Mesangial cell (primary cell): ENCODE results near the gene COL27A1.

DNA sequence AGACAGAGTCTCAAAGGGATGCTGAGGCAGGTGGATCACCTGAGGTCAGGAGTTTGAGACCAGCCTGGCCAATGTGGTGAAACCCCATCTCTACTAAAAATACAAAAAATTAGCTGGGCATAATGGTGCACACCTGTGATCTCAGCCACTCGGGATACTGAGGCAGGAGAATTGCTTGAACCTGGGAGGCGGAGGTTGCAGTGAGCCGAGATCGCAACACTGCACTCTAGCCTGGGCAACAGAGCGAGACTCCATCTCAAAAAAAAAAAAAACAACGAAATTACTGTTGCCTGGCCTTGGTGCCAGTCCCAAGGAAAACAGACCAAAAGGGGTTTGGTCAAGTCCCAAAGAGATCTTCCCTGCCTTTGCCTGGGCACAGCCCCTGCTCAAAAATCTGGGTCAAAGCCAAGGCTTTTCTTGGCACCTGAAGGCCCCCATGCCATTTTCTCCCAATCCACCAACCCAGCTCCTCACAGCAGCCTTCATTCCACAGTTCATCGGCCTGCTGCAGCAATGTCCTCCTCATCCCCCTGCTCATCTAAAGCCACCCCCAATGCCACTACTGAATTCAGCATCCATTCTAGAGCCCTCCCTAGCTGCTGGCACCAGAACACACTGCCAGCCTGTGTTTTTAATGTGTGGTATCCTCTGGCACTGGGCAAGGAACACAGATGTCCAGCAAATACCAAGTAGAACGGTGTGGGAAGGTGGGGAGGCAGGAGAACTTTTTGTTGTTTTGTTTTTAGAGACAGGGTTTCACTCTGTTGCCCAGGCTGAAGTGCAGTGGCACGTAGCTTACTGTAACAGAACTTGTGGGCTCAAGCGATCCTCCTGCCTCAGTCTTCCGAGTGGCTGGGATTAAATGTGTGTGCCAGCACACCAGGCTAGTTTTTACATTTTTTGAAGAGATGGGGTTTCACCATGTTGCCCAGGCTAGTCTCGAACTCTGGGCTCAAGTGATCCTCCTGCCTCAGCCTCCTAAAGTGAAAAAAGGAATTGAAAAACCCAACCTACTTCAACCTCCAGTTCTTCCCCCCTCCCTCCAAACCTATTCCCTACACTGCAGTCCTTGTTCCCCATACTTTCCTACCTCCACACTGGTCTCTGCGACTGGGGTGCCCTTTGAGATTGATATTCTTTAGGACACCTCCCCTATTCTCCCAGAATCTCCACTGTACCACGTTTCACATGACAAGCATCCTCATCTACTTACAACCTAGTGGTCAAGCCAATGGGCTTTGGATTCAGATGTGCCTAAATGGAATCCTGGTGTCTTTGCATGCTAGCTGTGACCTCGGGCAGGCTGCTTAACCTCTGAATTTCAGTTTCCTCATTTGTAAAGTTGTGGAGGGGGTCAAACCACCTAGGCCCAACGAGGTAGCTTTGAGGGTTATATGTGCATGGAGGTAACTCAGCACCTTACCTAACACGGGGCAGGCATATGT, 4.7 kb downstream of the HDHD3 start:
- RAMPAGE, long total RNA: no peak

DNA sequence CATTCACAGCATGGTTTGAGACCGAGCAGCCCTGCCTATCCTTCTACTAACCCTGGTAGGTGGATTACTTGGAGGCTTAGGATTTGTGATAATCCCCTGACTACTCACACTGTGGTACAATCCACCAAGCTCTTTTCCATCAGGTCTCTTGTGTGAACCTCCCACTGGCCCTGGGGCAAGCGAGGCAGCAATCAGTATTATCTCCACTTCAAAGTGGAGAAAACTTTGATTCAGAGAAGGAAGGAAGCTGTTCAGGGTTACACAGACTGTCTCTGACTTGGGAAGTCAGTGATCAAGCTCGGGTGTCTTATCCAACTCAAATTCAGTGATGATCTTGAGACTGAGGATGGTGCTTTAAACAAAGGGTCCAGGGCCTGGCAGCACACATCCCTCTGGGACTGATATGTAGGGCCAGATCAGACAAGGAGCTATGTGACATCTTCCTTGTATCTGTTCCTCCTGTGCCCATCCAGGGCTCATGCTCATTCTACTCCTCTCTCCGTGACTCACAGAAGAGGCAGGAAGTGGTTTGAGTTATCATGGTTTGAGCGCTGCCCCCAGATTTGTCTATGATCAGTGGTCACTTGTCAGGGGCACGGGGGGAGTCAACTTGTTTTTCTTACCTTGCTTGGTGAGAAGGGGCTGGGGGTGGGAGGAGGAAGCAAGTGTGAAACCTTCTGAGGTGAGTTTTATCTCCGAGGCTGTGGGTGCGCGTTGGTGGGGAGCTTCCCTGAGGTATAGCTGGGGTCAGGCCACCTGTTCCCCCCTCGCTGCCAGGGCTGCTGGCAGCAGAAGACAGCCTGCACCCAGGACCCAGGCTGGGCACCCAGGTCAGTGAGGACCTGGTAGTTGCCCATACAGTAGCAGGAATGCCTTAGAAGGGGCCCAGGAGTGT, 48.6 kb downstream of the RGS3 start:
- RAMPAGE, long total RNA: no peak

DNA sequence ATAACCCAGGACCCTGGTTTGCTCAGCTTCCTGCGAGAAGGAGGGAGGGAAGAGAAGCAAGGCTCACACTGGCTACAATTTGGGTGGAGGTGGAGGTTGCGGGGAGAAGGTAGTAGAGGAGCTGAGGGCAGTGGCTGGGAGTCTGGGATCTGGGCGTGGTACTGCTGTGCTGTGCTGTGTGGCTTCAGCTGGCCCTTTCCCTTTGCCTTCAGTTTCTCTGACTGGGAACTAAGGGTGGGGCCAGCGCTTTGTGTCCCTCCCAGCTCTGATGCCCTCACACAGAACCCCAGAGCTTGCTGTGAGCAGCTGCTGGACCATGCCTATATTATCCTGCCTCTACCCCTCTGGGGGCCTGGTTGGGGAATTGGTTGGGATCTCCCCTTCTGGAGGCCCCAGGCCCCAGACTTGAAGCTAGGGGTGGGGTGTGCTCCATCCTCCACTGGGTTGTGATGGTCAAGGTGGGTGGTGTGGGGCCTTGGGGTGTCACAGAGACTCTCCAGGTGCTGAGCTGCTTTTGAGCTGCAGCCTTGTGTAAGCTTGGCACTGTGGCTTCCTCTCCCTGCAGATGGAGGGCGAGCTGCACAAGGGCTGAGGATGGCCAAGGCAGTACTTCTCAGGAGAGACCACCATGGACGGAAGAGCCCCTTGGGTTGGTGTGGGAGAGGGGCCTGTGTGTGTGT, 61.1 kb downstream of the RGS3 start:
- RAMPAGE, long total RNA: no peak

DNA sequence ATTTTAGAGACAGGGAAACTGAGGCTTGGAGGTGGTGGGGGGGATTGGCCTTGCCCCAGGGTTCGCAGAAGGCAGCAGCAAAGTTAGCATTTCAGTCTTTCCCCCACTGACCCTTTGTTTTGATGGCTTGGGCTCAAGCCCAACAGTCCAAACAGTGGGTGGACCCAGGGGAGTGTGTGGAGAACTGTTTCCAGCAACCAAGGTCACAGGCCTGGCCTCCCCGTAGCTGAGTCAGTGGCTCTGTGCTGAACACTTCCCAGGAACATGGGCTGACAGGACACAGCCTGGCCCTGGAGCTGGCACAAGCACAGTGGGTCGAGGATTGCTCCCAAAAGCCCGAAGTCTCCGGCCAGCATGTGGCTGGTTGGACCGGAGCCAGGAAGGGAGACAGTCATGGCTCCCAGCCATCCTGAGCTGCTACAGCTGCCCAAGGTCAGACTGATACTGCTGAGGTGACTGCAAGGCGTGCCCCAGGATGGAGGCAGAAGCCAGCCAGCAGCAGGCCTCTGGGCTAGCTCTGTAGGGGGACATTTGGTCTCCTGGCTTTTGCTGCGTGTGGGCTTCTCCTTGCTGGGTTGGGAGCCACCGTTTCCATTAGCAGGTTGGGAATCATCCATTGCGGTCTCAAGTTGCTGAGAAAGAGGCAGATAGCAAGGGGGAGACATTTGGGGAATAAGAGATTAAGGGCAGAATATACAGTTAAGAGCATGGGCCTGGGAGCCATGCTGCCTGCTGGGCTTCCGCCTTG, 95.6 kb downstream of the RGS3 start:
- RAMPAGE, long total RNA: no peak

DNA sequence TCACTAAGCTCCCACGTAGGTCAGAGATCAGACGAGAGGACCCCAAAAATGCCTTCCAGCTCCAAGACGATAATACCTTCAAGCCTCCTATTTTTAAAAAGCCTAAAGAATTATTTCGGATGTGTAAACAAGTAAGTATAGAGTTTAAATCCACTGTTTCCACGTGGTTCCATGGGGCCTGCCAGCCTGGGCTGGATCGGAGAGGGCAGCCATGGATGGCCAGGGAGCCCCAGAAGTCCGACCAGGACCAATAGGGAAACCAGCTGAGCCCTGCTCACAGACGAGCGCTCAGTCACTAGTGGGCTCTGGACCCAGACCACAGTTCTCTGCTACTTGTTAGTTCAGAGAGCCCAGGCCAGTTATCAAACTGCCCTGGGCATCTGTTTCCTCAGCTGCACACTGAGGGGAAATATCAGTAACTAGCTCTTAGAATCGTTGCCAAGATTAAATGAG, 124.7 kb downstream of the RGS3 start:
- RAMPAGE, long total RNA: no peak

- RAMPAGE, long total RNA: no peak
Measured at GRCh38 chr9:113619418-113619960, 156.0 kb downstream of the RGS3 start.

DNA sequence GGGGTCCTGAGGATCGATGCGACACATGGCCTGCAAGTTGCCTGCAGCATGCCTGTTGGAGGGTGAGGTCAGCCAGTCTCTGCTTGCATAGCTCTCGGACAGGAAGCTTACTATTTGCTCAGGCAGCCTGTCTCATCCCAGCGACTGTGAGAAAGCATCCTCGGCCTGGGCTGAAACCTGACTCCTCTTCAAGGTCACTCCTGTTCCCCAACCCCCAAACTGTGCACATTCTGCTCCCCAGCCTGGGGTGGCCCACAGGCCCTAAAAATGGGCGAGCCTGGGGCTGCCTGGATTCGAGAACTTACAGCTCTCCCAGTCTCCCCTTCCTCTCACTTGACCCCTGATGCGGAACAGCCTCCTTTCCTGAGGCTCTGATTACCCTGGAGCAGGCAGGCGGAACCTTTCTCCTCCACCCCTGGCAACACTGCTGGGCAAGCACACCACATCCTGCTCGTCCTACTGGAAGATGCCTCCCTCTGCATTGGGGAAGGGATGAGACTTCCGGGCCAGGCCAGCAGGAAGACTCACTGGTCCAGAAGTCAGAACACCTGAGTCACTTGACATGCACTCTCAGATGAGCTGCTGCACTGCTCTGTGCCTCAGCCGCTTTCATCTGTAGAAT, 187.0 kb downstream of the RGS3 start:
- RAMPAGE, long total RNA: no peak

DNA sequence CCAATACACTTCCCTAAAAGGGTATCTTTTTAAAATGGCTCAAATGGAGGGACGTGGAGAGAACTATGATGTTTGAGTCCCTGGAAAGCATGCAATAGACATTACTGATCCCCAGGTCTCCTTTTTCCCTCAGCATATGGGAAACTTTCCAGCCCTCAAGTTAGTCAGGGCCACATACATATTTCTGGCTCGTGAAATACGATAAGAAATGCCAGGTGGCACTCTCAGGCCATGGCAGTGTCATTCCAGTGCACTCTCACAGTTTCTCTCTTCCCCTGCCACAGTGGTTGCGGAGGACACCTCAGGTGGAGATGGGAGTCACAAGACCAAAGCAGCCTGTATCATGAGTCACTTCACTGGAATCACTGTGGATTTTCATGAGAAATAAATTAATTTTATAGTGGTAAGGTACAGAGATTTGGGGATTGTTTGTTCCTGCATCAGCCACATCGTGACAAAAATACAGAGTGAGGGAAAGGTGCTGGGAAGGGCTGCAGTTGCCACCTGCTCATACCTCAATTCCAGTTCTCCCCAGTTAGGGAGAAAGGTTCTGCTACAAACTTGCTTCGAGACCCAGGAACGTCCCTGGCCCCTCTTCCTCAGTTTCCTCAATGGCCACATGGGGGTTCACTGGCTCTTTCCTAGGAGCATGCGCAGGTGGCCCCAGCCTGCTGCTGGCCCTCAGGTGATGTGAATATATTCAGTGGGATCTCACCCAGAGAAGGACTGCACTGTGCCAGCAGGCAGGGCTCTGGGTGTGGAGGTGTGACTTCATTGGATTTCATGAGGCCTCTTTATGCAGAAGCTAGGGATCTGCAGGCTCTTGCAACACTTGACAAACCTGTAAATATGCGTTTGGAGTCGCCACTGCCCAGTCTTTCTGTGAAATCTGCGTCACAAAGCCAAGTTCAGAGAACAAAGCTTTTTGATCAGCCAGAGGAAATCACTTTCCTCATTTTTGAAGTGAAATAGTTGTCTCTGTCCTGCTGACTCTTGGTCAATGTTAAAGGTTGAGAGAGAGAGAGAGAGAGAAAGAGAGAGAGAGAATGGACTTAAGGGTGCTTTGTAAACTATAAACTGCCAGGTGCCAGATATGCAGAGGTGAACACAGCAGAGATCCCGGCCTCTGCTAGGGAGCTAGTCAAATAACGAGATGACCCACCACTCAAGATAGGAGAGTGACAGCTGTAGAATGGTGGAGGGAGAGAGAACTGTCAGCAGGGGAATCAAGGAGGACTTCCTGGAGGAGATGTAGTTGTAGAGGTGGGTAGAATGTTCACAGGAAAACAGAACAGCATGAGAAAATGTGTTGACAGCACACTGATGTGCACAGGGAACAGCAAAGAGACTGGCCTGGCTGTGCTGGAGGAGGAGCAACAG, 167.4 kb upstream of the ZNF618 start:
- RAMPAGE, long total RNA: no peak

- RAMPAGE, long total RNA: no peak
Measured at GRCh38 chr9:113910062-113910665, 34.1 kb downstream of the ZNF618 start.

GRCh38 chr9:113955178-113955844, 79.2 kb downstream of the ZNF618 start:
- RAMPAGE, long total RNA: no peak

GRCh38 chr9:113988957-113989408, 89.1 kb downstream of the AMBP start:
- RAMPAGE, long total RNA: no peak

GRCh38 chr9:113993676-113994466, 84.2 kb downstream of the AMBP start:
- RAMPAGE, long total RNA: no peak

DNA sequence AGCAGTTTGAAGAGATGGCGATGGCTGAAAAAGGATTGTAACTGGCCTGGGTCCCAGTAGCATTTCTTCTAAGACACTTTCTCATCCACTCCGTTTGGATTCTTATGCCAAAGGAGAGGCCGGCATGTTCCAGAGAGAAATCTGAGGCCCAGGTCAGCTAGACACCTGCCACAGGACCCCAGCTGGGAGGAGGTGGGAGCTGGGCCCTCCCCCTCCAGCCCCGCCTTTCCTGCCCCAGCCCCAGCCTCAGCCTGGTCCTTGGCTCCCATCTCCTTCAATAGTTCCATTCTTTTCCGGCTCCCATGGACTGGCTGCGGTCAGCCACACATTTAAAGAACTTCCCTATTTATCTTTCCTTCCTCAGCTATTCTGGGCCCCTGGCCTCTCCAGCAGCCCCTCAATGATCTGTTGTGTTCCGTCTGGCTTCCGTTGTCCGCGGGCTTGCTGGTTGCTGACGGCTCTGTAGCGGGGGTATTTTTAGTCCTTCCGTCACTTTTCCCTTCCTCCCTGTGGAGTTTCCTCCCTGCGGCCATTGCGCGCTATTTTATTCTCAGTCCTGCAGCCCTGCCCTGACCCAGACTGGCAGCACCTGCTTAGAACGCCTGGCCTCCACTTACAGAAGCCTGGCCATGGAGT, 73.9 kb downstream of the AMBP start:
- RAMPAGE, long total RNA: no peak

GRCh38 chr9:114155277-114155854, at the start of gene COL27A1:
Gene COL27A1, plus strand, starts transcription at chr9:114155537.
- RAMPAGE, long total RNA: no peak

DNA sequence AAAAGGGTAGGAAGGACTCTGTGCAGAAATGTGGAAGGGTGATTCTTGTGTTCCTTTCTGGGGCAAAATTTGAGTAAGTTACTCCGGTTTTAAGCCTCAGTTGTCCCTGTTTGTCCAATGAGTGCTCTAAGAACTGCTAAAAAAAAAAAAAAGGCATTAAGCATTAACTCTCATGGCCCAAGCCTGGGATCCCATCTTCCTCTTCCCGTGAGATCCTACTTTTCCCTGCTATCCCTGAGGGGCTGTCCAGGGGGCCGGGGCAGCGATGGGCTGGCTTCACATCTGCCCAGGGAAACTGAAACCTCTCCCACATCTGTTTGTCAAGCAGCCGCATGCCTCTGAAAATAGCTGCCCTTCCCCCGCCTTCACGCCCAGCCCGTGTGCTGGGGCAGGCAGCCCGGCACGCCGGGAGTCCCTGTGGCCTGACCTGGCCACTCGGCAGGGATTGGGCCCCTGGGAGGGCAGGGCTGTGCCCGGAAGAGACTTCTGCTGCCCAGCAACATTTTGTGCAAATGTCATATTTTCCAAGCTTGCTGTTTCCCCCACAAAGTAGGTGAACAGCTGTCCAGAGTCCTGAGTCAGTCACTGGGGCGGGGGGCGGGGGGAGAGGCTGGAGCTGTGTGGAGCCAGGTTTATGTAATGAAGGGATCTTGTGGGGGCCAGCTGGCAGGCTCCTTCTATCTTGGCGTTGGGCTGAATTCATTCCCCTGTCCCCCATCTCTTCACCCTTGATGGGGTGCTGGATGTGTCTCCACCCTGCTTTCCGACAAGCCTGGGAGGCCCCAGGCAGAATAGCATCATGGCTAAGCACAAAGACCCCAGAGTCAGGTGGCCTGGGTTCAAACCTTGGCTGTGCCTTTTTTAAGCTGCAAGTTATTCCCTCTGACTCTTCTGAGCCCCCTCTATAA, 8.2 kb downstream of the COL27A1 start:
- RAMPAGE, long total RNA: no peak

DNA sequence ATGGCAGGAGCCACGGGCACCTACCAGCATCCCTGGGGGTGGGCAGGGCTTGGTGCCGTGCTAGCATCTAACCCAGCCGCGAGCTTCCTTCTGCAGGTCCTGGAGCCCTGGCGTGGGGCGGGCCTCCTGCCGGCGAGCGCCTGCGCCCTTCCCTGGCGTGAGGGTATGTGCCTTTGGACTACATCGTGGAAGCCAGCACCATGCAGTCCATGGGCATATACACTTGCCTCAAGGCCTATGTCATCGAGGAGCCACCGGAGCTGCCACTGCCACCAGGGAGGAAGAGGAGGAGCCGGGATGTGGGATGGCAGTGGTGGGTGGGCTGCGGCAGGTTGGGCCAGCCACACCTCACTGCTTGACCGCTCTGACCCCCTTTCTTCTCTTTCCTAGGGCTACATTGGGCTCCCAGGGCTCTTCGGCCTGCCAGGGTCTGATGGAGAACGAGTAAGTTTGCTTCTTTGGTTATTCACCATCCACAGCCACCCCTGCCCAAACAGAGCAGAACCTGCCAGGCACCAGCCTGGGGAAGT, 54.0 kb downstream of the COL27A1 start:
- RAMPAGE, long total RNA: no peak

DNA sequence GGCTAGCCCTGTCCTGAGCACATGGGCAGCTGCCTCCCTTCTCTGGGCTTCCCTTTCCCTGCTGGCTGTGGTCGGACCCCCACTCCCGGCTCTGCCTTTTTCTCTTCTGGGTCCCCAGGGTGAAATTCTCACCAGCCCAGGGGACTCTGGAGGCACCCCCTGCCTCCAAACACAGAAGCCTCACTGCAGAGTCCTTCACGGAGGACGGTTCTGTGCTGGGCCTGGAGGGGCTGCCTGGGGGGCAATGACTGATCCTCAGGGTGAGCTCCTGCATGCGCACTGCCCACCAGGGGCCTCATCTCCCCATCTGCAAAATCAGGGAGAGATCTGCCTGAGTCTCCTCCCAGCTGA, 336 bp downstream of the ORM1 start:
- RAMPAGE, long total RNA: no peak

GRCh38 chr9:114334347-114334851, 4.7 kb downstream of the ORM2 start:
- RAMPAGE, long total RNA: no peak

GRCh38 chr9:114612036-114613158, 1.3 kb downstream of the TMEM268 start:
- RAMPAGE, long total RNA: no peak

GRCh38 chr9:114668056-114668634, 10.5 kb upstream of the TEX53 start:
- RAMPAGE, long total RNA: no peak